Zone of skin (tissue), 1 donor: Measurements from ENCODE around the genes SERPINB3 and SERPINB7.

DNA sequence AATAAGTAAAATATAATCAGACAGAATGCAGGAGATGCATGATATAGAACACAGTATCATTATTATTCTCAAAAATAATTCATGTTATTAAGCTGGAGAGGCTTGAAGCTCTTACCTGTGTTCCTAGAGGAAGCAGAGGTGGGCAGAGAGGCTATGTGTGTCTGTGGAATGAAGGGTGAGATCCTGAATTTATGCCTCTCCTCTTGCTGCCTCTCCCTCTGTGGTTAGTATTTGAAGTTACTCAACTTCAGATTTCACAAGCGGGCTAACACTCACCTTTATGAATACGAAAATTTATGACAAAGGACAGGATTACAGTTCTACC, at the start of gene SERPINB3:
Gene SERPINB3, minus strand, starts transcription at position 163 of the 325 bp plus-strand sequence.
- RRBS: no CpG with 5 or more reads among the region's 2 CpGs

DNA sequence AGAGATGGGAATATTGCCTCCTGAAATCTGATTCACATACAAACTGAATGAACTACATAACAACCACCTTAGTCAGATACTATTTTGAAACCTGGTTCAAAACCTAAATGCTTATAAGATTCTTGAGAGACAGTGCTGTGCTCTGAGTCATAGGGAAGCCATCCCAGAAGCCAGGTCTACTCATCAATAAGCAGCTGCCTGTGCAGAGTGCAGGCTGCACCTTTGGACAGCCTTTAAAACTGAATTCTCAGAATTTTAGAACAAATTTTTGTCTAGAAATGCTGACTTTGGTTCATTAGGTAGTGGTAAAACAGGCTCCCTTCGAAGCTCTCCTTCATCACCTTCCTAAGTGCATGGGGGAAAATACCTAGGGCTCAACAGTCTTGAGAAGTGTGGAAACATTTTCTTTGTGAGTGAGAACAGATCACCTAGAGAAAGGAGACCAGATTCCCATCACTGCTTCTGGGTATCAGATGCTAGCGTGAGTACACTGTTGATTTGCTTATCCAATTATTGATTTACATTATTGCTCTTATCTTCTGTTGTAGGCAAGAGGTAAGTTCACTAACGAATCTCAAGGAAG, at the start of gene SERPINB7:
Gene SERPINB7, plus strand, starts transcription at position 183 of the 583 bp plus-strand sequence.
- RRBS: no CpG with 5 or more reads among the region's 3 CpGs

GRCh38 chr18:63902944-63903219, 4.9 kb upstream of the SERPINB10 start:
- RRBS: no CpG with 5 or more reads among the region's 4 CpGs

DNA sequence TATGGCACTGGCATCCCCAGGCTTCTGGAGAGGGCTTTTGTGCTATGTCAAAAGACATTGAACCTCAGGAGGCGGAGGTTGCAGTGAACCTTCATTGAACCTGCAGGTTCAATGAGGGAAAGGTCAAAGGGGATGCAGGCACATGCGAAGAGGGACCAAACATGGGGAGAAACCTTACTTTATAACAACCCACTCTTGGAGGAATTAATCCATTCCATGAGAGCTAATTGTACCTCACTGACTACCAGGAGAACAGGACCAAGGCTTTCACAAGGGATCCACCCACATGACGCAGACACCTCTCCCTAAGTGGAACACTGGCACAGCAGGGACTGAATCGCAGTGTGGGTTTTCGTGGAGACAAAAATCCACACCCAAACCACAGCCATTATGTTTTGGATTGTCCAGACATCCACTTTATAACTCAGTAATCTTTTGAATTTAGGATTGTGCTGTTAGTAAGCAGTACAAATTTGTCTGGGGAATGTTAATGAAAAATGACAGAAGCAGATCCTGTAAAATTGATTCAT, 4.0 kb upstream of the SERPINB8 start:
- RRBS: no CpG with 5 or more reads among the region's 5 CpGs

DNA sequence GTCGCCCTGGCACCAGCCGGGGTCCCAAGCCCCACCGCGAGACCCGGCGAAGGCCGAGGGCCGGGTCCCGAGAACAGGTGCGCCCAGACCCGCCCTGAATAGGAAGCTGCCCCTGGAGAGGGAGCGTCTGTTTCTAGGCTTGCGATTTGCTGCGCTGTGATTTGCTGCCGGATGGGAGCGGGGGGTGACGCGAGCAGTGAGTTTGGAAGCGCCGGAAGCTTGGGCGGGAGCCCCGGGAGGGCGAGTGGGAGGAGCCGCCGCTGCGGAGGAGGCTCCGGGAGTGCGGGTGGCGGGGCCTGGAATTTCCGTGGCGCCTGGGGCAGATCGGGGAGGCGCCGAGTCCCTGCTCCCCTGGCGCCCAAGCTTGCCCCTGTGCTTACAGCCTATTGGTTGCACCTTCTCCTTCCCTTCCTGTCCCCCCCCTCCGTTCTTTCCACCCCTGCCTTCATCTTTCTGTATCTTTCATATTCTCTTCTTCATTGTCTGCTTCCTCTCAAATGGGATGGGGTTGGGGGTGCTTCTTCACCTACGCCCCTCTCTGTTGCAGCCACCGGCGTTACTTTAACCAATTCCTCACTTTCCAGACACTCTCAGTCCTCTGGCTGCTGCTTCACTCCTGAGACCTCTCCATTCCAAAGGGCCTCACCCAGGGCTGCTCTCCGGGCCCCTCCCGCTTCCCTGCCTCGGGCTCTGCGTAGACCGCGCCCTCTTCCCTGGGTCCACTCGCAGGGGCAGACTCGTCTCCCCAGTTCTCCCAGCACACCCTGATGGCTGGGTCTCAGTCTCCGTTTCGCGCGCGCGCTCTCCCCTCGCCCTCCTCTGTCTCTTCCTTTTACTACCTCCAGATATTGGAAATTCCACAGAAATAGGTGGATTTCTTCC, 730 bp downstream of the SERPINB8 start:
- RRBS: 2% methylated on average over 23 of the region's 54 CpGs

DNA sequence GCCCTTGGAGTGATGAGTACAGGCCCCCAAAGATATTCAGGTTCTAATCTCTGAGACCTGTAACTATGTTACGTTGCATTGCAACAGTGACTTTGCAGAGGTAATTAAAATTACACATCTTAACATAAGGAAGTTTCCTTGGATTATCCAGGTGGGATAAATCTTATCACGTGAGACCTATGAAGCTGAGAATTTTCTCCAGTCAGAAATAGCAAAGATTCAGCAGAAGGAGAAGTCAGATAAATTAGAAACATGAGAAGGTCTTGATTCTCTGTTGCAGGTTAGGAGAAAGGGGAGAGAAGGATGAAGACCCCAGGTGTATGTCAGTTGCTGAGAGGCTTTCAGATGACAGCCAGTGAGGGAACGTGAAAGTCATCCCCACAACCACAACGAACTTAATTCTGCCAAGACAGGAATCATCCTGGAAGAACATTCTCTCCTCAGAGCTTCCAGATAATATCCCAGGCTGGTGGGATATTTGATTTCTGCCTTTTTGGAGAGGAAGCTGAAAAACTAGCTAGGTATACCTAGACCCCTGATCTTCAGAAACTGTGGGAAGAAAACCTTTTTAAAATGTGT, 840.7 kb downstream of the SERPINB8 start:
- RRBS: no CpG with 5 or more reads among the region's 4 CpGs

DNA sequence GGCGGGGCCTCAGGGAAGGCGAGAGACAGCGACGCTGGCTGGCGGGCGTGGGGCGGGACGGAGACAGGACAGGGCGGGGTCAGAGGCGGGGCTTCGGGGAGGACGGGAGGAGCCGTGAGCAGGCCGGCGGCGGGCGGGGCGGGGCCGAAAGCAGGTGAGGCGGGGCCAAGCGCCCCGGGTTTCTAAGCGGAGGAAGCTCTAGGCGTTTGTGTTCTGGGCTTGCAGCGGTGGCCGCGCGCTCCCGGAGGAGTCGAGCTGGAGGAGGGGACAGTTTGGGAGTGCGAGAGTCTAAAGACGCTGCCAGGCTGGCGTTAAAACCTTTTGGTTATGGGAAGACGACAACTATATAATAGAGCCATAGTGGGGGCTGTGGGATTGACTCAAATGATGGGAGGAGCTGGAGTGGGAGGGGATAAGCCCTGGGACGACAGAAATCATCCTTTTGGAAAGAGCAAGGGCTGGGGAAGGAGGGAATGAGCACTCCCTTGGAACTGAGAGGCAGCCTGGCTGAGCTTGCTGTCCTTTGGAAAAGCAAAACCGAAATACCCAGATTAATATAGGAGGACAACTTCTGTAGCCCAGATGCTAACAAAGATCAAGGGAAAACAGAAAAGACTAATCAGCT, 417 bp upstream of the DSEL start:
- RRBS: 2% methylated on average over 16 of the region's 36 CpGs

DNA sequence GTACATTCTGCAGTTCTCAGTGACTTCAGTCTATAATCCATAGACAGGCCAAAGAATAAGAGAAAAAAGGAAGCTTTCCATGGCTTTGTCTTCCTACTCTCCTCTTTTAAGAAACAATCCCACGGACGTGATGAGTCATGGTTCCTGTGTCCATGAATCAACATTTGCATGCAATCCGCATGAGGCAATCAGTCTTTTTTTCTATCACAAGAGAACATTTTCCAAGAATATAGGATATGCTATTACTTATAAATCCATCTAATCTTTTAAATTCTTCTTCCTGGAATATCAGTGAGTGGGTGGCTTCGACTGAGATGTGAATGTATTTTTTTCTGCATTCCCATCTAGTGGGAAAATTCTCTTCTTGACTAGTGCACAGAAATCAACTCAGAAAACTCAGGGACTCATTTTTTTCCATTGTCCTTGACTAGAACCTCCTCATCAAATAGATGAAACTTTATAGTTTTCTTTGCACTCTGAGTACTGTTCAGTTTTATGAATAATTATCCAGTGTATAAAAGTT, 43.1 kb downstream of the CCDC102B start:
- RRBS: no CpG with 5 or more reads among the region's 4 CpGs

DNA sequence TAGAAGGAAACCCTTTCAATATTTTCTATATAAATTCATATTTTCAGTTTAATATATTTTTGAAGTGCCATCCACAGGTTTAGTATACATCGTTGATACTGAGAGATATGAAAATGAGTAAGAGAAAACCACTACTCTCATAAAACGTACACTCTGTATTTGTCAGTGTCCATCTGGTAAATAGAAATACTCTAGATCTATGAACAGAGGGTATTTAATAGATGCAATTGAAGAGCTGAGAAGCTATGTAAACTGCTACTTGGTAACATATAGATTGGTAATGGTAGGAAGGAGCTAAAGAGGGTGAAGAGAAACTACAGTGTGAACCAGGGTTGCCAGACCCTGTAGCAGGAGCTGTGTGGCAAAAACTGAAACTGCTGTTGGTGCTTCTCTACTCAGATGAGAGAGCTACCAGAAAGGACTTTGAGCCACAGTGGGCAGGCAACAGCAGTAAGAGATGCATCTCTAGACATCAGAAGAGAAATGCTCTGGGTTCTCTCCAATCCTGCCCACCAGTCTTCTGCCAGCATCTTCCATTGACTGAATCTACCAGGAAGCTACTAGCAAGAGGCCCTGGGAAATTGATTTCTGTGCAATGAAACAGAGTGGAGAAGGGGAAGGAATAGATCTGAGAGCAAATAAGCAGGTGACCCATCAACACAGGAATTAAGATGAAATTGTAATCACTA, 187.5 kb downstream of the CCDC102B start:
- RRBS: no CpG with 5 or more reads among the region's 2 CpGs

DNA sequence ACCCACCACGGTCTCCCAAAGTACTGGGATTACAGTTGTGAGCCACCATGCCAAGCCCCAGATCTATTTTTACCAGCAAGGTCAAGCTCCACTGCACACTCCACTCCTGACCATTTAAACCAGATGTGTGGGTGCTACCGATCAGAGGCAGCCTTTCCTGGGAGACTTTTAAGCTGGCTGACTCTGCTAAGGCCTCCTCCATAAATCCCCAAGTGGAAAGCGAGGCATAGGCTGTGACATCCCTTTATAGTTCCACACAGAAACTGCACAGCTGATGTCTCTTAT, 67.6 kb upstream of the CD226 start:
- RRBS: no CpG with 5 or more reads among the region's 3 CpGs

DNA sequence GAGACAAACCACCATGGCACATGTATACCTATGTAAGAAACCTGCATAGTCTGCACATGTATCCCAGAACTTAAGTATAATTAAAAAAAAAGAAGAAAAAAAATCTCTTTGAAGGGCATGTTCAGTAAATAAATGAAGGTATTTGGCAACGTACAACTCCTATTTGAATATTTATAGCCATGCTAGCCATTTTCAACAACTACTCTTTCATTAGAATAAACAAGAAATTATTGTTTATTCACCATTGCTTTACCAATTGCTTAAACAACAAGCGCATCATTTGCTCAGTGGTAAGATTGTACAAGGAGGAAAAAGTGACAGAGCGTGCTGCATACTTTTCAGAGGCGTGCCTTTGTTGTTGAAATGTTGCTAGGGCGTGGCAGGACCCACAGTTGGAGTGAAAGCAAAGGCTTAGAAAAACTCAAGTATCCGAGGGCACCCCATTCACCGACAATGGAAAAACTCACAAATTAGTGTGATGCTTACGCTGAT, 37.5 kb upstream of the RTTN start:
- RRBS: no CpG with 5 or more reads among the region's 8 CpGs

DNA sequence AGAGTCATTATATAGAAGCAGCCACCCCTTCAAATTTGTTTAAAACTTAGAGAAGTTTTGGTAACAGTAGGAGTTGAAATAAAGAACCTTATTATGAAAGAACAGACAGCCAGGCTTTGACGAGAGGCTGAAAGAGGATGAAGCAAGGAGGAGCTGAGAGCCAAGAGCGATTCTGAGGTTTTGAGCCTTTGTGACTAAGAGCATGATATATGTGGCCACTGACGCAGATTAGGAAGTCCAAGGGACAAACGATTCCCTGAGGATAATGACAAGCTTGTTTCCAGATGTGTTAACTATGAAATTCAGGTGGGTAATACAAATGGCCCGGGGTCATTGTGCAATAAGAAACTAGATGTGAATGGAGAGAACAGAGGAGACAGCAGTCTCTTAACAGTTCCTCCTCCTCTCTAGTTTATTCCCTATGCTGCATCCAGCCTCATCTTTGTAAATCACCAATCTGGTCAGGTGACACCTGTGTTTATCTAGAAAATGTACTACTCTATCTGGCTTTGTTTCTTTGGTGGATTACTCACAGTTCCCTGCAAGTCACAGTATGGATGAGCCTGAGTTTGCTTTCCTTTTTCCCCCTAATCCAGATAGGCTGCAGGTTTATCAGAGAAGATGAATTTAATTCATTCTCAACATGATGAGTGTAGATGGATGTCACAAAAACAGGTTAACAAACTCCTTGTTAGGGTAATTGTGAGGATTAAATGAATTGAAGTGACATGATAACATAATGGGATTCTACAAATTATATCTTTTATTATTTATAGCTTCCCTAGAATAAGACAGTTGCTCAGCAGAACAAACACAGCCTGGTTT, 84.3 kb downstream of the SOCS6 start:
- RRBS: no CpG with 5 or more reads among the region's 5 CpGs

GRCh38 chr18:70599295-70599770, 310.5 kb downstream of the SOCS6 start:
- RRBS: no CpG with 5 or more reads among the region's 3 CpGs

DNA sequence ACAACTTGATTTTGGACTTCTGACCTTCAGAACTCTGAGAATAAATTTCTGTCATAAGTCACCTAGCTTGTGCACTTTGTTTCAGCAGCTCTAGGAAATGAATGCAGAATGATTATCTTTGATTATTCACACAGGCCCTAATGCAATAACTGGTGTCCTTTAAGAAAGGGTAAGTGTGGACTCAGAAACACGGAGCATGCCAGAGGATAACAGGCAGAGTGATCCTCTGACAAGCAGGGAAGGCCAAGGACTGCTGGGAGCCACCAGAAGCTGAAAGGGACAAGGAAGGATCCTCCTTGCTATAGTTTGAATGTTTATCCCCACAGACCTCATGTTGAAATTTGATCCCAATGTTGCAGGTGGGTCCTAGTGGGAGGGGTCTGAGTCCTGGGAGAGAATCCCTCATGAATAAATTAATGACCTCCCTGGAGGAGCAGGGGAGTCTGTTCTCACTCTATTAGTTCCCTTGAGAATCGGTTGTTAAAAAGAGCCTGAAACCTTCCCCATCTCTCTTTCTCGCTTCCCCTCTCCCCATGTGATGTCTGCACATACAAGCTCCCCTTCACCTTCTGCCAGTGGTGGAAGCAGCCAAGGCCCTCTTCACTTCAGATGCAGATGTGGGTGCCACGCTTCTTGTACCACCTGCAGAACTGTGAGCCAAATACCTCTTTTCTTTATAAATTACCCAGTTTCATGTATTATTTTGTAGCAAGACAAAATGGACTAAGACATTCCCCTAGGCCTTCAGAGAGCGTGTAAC, 124.4 kb downstream of the FBXO15 start:
- RRBS: no CpG with 5 or more reads among the region's 5 CpGs

DNA sequence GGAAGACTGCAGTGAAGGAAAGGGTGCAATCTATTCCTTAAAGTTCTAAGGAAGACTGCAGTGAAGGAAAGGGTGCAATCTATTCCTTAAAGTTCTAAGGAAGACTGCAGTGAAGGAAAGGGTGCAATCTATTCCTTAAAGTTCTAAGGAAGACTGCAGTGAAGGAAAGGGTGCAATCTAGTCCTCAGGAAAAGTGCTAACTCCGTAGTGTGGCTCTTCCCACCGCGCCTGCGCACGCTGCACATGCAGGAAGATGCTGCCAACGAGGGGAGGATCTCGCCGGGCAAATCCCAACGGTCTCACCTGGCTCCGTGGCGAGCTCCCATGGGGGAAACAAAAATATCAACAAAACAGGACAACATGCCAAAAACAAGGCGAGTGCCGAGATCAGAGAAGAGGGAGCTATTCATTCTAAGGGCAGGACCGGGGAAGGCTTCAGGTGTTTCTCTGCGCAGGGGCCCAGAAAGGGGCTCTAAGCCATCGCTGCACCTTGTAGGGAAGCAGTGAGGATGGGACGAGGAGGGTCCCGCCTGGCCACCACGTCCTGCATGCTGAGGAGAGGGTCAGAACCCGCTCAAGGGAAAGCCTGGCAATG, 24.4 kb downstream of the TIMM21 start:
- RRBS: 92% methylated on average over 3 of the region's 20 CpGs

GRCh38 chr18:74228729-74229374, 62.9 kb downstream of the CYB5A start:
- RRBS: no CpG with 5 or more reads among the region's 12 CpGs

DNA sequence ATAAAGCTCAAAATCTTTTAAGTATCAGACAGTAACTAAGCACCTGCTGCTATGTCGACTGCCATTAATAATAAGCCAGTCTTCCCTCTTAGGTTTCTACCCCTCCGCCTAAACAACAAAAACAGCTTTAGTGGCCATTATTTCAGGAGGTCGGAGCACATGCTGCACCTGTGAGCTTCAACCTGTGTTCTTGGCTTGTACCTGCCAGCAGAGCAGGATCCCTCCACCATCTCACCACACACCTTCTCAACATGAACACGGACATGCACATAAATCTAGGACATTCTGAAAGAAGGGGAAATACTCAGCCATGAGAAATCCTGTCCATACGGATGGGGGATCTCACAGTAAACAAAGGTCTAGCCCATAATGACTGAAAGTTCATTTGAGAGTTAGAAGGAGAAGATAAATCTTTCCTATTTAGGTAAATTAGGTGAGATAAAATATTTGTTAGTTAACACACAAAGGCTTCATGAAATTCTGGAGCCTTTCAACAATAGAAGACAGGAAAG, 3.7 kb downstream of the CYB5A start:
- RRBS: no CpG with 5 or more reads among the region's 5 CpGs

- RRBS: no CpG with 5 or more reads among the region's 17 CpGs
Measured at GRCh38 chr18:74501037-74501933, 5.1 kb downstream of the CNDP2 start.

- RRBS: no CpG with 5 or more reads among the region's 5 CpGs
Measured at GRCh38 chr18:74551725-74552173, 17.4 kb downstream of the CNDP1 start.